ENCODE measurements around the genes XNDC1N, LAMTOR1, PHOX2A and ARAP1.

GRCh38 chr11:71639303-71639600 lies 56.6 kb upstream of the KRTAP5-11 start:
- PRO-cap = no peak

- PRO-cap = no peak
Measured at GRCh38 chr11:71749066-71749655, 83.8 kb upstream of the DEFB108B start.

GRCh38 chr11:71927863-71928839 lies at the start of gene XNDC1N:
Gene XNDC1N, minus strand, starts transcription at chr11:71928594.
- PRO-cap = no peak

DNA sequence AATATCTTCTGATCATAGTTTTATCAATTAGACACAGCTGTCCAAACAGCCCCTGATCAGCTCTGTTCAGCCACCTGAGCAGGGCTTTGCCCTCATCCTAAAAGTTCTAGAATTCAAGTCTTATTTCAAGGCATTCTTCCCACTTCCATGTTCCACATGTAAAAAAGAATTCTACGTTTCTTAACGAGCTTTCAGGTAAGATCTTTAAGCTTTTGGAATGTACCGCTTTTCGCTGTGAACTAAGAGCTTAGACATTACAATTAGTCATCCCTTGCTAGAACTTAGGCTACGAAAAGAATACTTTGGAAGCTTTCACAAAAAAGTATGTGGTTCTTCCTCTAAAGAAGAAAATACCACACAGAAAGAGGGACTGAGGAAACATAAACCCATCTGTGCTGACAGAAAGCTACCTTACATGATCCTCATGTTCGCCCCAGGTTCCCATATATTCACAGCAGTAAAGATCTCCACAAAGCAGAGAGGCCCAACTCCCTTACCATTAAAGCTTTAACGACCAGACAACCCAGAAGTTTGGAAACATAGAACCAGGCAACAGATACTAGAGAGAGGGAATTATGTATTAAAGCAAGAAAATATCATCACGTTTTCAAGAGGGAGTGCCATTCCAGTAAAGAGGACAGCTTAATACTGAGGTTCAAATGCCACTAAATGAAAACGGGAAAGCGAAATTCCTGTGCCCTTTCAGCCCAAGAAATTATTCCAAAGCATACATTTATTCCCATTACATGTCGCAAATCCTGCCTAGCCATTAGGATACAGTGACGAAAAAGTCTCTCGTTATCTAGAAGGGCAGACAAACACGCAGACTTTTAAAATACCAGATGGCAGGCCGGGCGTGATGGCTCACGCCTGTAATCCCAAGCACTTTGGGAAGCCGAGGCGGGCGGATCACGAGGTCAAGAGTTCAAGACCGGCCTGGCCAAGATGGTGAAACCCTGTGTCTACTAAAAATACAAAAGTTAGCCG lies 1.6 kb downstream of the NUMA1 start:
- PRO-cap = no peak

DNA sequence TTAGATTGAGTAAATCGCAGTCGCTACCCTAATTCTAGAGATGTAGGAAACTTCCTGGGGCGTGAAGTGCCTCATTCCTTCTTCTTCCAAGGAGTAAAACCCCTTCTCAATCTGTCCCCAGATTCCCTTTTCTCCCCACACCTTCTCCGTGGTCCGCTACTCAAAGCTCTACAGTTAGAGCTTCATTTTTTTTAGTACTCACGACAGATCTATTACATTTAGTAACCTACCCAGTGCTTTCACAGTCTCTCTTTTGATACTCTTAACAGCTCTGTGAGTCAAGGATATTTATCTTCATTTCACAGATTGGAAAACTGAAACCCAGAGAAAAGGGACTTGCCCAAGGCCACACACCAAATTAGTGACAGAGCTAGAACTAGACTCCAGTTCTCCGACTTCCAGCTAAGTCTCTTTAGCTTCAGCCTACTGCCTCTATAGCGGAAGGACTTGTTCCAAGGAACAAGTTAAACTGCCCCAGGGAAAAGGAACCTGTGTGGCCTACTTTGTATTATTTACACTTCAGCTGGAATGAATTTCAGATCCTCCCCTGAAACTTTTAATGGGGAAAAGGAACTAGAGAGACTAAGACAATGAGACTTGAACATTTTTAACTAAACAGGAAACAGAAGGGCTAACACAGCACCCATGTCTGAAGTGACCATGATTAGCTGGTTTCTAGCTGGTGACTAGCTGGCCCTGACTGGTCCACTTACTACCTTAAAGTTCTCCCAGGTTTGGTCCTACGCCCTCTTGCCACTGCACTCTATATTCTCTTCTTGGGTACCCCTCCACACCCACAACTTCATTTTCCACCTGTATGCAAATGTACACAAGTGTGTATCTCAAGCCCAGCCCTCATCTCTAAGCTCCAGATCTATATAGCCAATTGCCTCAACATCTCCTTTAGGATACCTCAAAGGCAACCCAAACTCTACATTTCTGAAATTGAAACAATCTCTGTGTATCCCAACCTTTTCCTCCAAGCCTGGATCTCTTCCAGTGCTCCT lies 1.3 kb downstream of the LRRC51 start:
- PRO-cap = no peak

- PRO-cap = bidirectional peak, plus-strand start at chr11:72103078, minus-strand start at chr11:72102993; unidirectional peak, minus-strand start at chr11:72103117; bidirectional peak, plus-strand start at chr11:72103521, minus-strand start at chr11:72103276
Measured at GRCh38 chr11:72102481-72103920, at the start of gene LAMTOR1. Gene LAMTOR1, minus strand, starts transcription at chr11:72103297.

DNA sequence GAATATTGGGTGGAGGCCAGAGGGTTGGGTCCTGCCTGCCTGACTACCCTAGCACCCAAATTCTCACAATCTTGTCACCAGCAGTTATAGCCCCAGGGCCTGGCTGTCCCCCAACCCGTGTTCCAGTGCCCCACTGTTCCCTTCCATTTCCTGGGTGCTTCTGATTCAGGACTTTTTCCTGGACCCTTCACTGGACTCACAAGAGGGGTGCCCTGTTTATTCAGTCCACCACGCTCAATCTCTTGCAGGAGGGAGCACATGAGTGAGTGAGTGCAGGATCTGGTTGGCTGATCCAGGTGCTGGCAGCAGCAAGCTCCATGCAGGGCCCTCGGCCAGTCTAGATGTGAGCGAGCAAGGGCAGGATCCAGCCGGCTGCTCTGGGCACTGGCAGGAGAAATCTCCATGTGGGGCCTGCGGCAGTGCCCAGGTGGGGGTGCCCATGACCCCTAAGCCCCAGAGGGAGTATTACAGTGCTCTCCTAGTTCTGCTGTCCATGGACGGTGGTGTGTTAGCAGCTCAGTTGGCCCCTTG lies 11.5 kb upstream of the ANAPC15 start:
- PRO-cap = no peak

GRCh38 chr11:72237909-72238345 lies 6.0 kb downstream of the PHOX2A start:
- PRO-cap = no peak

GRCh38 chr11:72244077-72244946 lies at the start of gene PHOX2A:
Gene PHOX2A, minus strand, starts transcription at chr11:72244176.
- PRO-cap = no peak

GRCh38 chr11:72642142-72642691 lies 32.0 kb downstream of the PDE2A start:
- PRO-cap = bidirectional peak, plus-strand start at chr11:72642523, minus-strand start at chr11:72642413

GRCh38 chr11:72692470-72692896 lies 18.3 kb upstream of the PDE2A start:
- PRO-cap = no peak

GRCh38 chr11:72696884-72697248 lies 22.6 kb upstream of the PDE2A start:
- PRO-cap = no peak

DNA sequence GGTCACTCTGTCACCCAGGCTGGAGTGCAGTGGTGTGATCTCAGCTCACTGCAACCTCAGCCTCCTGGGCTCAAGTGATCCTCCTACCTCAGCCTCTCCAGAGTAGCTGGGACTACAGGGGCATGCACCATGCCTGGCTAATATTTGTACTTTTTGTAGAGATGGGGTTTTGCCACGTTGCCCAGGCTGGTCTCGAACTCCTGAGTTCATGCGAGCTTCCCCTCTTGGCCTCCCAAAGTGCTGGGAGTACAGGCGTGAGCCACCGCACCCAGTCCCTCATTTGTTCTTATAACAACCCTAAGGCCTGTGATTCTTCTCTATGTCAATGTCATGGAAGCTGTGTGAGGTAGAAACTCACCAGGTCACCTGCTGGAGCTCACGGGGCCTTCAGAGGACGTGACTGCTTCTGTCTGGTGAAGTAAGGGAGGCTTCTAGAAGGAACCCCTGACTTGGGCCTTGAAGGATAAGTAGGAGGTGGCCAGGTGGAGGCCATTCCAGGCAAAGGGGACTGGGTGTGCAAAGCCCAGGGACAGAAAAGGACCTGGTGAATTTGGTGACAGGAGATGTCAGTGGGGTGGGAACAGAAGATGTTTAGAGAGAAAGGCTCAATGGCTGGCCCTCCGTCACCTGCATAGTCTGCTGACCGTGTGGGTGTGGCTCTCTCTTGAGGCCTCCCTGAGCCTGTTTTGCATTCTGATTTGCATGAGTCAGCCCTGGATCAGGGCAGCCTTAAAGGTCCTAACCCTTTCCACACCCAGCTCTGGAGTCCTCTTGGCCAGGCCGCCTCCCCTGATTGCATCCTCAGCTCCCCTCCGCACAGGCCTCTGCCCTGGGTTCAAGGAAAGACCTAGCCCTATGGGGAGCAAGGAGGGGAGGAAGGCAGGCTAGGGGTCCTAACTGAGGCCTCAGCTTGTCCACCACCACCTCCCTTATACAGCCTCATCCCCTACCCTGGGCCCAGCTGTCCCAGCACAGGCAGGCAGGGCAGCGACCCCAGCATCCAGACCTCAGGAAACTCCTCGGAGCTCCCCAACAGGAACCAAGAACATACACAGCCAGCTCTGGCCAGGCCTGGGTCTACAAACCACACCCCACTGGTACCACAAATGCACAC lies 14.2 kb downstream of the ARAP1 start:
- PRO-cap = bidirectional peak, plus-strand start at position 763 of the sequence, minus-strand start at position 638 of the sequence

GRCh38 chr11:72743295-72743919 lies 8.8 kb downstream of the ARAP1 start:
- PRO-cap = no peak

DNA sequence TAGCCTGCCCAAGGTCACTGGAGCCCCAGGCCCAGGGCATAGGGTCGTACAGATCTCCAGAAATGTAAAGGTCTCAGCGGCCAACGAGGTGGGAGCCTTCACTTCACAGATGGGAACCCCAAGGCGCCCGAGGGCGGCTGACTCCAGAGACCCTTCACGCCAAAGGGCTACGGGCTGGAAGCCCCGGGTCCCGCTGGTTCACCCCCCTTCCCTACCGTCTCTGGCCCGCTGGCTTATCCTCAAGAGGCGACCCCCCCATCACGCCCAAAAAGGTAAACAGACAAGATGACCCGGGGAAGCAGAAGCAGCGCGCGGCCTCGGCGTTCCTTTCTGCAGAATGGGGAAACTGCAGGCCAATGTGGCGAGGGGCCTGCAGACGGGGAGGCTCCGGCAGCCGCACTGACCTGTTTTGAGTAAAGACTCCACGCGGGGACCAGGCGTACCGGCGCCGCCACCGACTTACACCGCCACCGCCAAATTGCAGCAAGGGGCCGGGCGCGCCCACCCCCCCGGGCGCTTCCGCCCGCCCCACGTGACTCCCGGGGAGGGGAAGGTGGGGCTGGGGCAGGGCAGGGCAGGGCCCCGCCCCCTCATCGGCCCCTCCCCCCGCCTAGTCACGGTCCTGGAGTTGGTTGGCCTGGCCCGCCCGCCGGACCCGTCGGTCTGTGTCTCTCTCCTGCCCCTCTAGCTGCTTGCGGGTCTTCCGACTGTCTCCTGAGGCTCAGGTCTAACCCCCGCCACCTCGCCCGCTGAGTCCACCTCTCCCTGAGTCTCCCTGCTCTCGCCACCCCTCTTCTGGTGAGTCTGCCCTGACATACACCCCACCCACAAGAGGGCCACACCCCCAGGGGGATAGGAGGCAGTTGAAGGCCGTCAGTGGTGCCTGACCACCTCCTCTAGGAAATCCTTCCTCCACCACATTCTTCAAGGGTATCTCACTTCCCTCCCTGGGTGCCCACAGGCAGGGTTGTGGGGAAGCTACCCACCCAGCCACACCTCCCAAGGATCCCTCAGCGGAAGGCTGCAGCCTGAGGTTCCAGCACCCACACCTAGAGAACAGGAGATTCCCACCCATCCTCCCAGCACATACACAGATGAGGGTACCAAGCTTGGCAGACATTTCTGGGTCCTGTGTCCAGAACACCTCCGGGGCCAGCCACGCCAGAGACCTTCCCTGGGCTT lies at the start of gene ARAP1:
Gene ARAP1, minus strand, starts transcription at position 485 of the 1,182 bp plus-strand sequence.
- PRO-cap = bidirectional peak, plus-strand start at position 628 of the sequence, minus-strand start at position 532 of the sequence

DNA sequence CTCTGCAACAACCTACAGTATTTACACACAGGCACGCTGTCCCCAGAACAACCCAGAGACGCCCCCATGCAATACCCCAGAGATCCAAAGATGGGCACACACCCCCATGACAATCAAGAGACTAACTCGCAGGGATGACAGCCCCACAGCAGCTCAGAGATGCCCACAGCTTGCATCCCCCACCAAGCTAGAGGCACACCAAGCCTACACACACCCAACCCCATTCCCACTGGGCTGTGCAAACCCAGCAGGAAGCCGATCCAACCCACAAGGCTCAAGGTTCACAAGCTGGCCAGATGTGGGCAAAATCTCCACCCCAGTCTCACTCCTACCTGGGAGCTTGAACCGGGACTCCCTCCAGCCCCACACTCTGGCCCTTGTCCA lies 11.7 kb downstream of the STARD10 start:
- PRO-cap = no peak

GRCh38 chr11:72825186-72825555 lies 11.0 kb downstream of the ATG16L2 start:
- PRO-cap = no peak

DNA sequence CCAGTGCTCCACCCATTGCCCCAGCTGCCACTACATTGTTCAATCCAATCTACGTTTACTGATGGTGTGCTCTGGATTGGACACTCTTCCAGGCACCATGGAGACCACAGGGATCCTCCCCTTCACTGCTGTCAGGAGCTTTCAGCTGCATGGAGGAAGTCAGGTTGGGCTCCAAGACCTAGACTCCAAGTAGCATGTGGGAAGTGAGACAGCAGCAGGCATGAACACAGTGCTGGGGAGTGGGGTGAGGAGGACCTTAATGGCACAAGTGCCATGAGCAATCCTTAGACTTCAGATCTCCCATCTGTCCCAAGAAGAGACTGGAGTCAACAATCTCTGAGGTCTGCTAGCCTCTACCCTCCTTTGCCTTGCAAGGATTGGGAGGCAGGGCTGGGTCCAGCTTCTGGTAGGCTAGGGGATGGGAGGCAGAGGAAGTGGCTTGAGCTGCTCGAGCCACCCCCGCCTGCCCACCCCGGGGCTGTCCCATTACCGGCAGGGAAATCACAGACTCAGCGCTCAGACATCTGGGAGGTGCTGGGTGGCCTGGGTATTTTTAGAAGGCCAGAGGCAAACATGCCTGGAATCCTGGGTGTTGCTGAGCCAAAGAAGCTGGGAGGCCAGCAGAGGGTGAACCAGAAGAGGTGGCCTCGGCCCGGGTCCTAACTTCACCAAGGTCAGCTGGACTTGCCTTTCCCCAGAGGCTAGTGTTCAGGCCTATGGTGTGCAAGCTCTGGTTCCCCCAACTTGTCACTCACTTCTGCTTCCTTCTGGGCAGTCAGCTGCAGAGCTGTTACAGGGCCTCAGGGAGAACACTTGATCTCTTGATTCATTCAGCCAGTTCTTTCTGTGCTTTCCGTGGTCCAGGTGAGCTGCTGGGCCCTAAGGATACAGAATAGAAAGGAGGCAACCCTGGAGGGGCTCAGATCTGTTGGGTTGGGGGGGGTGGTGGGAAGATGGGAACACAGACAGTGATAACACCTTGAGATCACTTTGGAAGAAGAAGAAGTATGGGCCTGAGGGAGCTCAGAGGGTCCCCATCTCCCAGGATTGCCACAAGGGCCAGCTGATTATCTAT lies 15.4 kb upstream of the FCHSD2 start:
- PRO-cap = bidirectional peak, plus-strand start at position 784 of the sequence, minus-strand start at position 480 of the sequence

DNA sequence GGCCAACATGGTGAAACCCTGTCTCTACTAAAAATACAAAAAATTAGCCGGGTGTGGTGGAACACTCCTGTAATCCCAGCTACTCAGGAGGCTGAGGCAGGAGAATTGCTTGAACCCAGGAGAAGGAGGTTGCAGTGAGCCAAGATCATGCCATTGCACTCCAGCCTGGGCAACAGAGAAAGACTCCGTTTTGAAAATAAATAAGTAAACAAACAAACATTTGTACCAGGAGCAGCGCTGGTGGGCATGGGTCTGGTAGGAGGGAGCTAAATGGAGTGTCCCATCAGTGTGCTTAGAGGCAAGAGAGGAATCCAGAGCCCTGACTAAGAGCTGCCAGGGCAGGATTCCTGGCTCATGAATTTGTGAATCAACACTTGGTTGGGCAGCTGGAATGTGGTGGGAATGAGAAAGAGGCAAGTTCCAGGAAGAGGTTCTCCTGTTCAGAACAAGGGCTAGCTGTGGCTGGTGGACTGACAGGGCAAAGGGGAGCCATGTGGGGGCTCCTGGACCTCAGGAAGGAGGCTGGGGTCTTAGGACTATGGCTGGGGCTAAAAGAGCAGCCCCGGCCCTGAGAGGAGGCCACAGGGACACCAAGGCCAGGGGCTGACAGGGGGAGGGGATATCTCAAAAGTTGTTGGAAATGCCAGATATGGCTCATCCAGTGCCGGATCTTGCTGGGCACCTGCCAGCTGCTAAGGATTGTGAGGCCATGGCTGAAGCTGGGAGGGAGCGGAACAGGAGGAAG lies 14.8 kb upstream of the P2RY6 start:
- PRO-cap = no peak

DNA sequence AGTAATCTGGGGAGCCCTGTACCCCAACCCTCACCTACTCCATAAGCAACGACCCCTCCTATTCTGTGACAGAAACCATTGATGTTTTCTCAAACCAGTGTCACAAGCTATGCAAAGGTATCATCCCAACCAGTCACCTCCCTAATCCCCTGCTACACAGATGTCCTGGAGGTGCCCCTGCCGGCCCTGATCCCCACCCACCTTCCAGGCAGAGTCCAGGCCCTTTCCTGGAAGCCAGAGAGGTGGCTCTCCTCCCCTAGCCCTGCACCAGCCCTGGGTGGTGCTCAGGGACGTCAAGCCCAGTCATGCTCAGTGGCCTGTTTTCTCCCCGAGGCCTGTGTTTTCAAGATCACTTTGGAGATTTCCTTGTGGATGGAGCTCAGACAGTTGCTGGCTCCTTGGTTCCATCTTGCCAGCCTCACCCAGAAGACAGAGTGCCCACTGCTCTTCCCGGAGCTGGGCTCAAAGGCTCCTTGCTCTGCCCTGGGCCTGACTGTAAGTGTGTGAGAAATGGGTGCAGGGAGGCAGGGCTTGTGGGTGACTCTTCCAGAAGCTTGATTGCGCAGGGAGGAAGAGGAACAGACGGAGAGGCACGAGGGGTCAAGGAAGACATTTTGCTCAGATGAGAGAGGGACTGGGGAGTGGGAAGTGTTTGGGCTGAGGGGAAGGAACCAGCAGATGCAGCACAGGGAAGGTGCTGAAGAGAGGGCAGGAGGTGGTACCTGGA lies 11.3 kb downstream of the P2RY6 start:
- PRO-cap = no peak